Islet of Langerhans (tissue), 1 donor: ENCODE results near the genes THAP6, G3BP2 and ART3.

- RRBS = no CpG with 5 or more reads among the region's 8 CpGs
These were observed 11.4 kb downstream of the PARM1 start for GRCh38 chr4:74944189-74944895.

DNA sequence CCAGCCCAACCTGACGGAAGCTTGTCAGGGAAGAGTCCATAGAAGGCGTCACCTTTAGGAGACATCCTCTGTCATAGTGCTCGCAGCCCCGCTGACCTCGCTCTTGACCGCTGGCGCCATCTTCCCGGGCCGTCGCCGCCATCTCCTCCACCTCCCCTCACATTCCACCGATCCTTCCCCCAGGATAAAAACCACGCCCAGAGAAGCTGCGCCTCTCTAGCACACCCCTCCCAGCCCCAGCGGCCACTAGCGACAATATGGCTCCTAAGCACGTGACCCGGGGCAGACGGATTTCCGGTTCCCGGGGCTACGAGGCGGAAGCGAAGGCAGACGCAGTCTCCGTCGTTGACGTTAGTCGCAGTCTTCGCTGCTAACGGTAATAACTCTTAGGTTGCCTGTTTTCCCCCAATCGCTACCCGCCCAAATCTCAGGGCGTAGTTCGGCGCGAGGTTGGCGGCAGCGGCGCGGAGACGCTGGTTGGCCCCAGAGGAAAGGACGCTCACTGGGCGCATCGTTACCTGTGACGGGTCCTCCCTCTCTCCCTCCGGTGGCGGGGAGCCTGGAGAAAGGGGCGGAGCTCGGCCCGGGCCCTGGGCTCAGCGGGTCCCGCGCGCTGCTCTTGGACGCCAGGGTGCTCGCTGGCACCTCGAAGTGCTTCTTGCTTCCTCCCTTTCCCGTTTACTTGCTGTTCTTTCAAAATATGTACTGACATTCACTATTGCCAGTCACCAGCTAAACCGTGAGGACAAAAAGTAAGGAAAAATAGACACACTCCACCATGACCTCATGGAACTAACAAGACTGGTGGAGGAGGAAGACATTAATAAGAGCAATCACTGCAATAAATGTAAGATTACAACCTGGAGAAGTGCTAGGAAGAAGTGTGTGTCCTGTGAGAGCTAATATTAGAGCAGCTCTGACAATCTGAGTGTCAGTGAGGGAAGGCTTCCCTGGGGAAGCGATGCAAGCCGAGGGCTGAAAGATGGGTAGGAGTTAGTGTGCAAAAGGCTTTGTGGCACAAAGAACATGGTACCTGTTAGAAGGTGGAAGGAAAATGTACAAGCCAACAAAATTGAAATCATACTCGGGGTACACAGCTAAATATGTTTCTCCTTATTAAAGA, at the start of gene THAP6:
TSS of gene THAP6 (plus strand) at position 329 of the 1,123 bp plus-strand sequence.
- RRBS = 5% methylated on average over 5 of the region's 63 CpGs

DNA sequence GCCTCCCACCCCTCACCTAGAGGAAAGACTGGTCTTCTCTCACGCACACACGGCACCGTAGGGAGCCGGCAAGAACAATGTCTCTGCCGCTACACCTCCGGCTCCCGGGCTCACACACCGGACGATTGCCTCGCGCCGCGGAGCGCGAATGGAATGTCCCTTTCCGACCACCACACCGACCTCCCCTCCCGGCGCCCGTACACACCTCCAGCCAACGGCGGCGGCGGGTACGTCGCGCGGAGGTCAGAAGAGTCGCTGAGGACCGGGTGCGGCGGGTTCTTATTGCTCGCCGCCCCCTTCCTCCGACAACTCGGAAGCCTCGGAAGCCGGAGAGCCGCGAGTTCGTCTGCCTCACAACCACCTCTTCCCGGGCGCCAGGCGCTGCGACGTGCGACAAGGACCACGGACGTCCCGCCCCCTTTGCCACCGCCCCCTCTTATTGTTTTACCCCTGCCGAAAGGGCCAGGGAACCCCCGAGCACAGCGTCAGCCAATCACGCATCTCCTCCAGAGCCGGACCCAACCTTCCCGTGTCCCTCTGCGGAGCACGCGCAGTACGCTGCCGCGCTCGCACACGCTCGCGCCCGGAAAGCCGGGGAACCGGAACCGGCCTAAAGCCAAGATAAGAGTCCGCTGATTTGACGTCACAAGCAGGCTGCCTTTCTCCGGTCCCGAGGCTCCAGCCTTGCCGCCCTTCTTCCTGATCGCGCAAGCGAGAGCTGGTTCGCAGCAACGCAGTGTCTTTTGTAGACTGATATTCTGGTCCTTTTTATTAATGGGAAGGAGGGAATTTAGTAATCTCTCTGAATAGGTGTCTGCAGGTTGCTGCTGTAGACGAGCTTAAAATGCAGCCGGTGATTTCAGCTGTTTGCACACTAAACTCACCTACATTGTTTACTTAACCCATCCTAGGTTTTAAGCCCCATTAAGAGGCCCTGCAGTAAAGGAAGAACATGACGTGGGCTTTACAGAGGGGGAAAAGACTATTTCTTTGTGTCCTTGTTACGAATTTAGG, at the start of gene G3BP2:
TSS of gene G3BP2 (minus strand) at position 409 of the 1,014 bp plus-strand sequence.
- RRBS = 2% methylated on average over 50 of the region's 85 CpGs

DNA sequence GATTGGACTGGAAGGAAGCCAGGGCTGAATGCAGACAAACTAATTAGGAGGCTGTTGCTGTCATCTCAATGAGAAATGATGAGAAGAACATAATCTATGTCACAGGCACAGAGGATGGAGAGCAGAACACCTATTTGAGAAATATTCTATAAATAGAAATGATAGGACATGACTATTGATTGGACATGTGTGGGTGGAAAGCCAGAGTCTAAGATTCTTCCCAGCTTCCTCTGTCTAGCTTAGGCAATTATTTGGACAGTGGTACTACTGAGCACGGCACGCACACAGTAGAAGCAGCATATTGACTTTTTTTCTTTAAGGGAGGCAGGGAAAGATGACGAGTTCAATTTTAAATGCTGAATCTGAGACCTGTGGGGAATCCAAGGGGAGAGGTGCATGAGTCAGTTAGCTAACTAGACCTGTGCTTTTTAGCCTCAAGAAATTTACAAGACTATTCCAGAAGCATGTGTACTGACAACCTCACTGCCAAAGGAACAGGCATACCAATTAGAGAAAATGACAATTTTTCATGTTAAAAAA, 941 bp upstream of the USO1 start:
- RRBS = no CpG with 5 or more reads among the region's 3 CpGs

DNA sequence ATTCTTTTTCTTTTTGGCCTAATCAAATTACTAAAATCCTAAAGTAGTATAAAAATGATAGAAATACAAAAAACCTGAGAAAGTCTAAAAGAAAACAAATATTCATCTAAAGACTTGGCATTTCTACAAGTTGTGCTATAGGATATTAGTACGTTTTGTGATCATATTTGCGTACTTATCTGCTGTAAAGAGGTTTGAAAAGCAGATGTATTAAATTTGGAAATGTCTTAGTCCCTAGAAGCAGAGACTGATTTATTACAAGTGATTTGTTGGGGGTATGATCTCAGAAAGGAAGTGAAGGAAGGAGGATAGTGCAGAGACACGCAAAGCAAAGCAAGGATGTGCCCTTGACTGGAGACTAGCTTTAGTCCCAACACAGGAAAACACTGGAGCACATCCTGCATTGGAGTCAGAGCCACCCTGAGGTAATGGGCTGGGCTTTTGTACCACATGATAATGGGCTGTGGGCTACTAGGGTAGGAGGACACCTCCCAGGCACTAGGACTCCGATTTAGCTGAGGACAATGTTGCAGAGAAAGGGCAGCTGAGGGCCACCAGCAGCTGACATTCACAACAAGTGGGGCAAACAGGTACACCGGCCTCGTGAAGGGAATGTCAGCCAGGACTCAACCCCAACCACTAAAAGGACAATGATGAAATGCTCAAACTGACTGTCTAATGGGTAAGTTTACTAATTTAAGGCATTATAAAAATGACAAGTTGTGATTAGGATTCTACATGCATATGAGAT, 10.3 kb downstream of the SDAD1 start:
- RRBS = no CpG with 5 or more reads among the region's 6 CpGs

DNA sequence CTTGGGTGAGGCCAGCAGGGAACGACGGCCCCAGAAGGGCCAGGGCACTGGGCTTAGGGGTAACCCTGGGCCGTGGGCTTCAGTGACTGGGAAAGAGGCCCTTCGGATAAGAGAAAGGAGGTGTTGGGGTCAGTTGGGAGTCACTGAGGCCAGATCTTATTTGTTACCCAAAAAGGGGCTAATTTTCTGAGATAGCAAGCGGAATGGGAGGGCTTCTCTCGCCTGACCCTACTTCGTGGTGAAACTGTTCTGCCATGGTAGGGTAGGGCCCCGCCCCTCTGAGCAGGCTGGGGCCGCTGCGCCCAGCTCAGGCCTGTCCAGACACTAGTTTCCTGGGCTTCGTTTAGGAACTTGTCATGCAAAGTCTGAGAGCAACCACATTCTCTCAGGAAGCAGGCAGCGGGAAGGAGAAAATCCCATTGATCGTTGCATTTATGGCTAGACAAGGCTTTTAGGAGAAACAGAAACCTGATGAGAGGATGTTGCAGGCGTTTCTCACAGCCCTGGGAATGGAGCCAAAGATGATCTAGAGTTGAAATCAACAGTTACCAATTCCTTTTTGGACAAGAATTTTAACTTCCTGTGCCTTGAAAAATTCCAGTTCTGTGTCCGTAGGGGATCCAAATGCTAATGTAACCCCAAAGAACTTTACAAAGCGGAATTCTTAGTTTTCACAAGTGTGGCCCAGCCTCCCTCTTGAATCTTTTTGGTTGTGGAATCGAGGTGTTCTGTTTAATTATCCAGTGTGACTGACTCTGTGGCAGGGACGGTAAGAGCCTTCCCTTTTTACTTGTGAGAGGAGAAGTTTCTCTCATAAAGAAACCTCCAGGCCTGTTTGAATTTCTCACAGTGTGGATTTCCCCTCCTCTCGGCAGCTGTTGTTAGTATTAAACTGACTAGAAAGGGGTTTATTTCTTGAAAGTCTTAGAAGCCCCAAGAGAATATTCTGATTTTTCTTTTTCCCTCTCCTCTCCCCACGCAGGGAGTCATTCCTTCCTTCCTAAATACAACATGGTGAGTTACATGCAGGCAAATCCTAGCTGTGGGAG, 4.5 kb upstream of the CXCL9 start:
- RRBS = no CpG with 5 or more reads among the region's 20 CpGs

GRCh38 chr4:76074094-76075020, at the start of gene ART3:
TSS of gene ART3 (plus strand) at chr4:76074709.
- RRBS = no CpG with 5 or more reads among the region's 6 CpGs

- RRBS = no CpG with 5 or more reads among the region's 4 CpGs
These were observed 15.0 kb upstream of the NUP54 start for GRCh38 chr4:76163147-76163567.

- RRBS = no CpG with 5 or more reads among the region's 4 CpGs
These were observed 10.0 kb downstream of the SCARB2 start for GRCh38 chr4:76203439-76204141.

DNA sequence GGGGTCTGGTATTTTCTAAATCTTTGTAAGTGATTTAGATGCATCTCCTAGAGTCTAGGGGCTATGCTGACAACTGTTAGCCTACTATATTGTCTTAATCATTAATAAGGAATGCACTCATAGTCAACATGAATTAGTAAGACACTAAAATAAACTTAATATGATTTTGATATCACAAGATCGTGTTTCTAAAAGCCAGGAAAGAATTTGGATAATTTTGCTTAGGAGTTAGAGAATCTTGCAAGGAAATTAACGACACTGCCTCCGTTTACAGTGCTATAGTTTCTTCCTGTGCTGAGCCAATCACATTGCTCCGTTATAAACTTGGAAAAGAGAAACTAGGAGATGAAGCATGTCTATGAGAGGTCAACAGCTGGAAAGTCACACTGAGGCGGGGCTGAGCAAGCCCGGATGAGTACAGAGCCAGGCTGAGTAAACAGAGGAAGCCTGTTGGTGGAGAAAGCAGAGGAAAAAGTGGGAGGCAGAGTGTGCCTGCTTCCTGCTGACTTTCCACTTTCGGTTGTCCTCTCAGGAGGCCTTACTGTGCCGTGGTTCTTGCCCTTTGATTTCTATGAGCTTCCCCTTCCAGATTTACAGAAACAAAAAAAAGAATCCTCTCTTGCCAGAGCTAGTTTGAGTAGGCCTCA, 5.4 kb downstream of the SCARB2 start:
- RRBS = no CpG with 5 or more reads among the region's 8 CpGs

DNA sequence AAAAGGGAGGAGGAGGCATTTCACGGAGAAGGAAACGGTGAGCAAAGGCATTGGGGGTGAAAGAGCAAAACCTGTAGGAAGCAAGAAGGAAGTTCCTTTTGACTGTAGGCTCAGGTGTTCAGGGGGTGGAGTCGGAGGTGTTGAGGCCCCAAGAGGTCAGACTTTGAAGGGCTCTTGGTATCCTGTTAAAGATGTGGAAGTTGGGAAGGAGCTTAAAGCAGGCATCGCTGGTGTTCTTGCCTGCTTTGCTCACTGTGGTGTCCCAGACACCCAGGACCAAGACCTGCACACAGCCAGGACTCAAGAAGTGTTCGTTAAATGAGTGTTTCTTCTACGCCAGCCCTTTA, 737 bp upstream of the SCARB2 start:
- RRBS = no CpG with 5 or more reads among the region's 6 CpGs

GRCh38 chr4:76218989-76219846, 5.6 kb upstream of the SCARB2 start:
- RRBS = no CpG with 5 or more reads among the region's 6 CpGs

- RRBS = no CpG with 5 or more reads among the region's 11 CpGs
These were observed 17.2 kb upstream of the FAM47E start for GRCh38 chr4:76234213-76234851.

DNA sequence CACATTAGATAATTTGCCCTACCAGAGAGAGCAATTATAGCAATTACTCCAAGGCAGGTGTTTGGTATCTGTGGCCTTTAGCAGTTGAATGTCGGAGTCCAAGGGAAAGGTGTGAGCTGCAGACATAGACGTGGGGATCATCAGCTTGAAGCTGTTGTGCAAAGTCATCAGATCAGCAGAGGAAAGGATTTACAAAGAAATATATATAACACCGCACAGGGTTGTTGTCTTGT, 1.0 kb upstream of the STBD1 start:
- RRBS = no CpG with 5 or more reads among the region's 3 CpGs

DNA sequence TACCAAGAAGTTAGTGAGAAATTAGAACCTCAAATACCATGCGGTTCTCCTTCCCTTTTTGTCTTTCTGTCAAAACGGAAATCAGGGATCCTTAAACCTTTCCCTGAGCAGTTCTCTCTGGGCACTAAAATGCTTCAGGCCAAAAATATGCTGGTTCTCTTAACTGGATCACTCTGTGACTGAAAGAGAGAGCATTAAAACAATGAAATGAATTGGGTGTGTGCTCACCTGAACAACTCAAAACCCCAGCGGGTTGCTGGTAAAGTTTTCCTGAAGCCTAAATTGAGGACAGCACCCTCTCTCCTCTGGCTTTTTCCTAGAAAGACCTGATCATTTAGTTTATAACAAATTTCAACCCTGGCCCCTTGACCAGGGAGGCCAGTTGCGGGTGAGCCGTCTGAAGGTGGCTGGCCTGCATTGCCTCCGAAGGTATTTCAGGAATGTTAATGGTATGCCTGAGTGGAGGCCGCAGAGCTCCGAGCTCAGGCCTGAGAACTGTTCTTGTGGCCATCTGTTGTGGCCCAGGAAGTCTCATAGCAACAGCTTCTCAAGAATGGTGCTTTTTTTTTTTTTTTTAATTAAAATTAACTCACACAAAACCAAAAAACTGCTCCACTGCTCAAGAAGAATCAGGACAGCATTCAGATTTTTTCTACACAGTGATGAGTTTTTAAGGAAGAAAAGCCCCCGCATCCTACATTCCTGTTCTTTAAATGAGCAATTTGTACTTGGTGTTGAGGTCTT, 155.1 kb downstream of the SHROOM3 start:
- RRBS = no CpG with 5 or more reads among the region's 9 CpGs

- RRBS = no CpG with 5 or more reads among the region's 13 CpGs
These were observed 176.3 kb downstream of the SHROOM3 start for GRCh38 chr4:76610946-76612142.

- RRBS = no CpG with 5 or more reads among the region's 2 CpGs
These were observed 186.0 kb downstream of the SHROOM3 start for GRCh38 chr4:76621003-76621534.

GRCh38 chr4:76738313-76739030, 159.5 kb downstream of the SOWAHB start:
- RRBS = 96% methylated on average over 2 of the region's 8 CpGs

- RRBS = no CpG with 5 or more reads among the region's 19 CpGs
These were observed 95.4 kb downstream of the SOWAHB start for GRCh38 chr4:76802267-76803192.